Measurements from ENCODE around the genes IRGM and ANXA6.

GRCh38 chr5:150693202-150693527 lies 7.7 kb downstream of the RBM22 start:
- RRBS: no CpG with 5 or more reads among the region's 2 CpGs

GRCh38 chr5:150779850-150780719 lies 1.5 kb downstream of the SMIM3 start:
- RRBS: no CpG with 5 or more reads among the region's 10 CpGs

- RRBS: no CpG with 5 or more reads among the region's 6 CpGs
Measured at GRCh38 chr5:150790091-150790866, 11.7 kb downstream of the SMIM3 start.

DNA sequence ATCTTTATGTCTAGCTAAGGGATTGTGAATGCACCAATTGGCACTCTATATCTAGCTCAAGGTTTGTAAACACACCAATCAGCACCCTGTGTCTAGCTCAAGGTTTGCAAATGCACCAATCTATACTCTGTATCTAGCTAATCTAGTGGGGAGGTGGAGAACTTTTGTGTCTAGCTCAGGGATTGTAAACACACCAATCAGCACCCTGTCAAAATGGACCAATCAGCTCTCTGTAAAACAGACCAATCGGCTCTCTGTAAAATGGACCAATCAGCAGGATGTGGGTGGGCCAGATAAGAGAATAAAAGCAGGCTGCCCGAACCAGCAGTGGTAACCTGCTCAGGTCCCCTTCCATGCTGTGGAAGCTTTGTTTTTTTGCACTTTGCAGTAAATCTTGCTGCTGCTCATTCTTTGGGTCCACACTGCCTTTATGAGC lies at the start of gene IRGM:
TSS of gene IRGM (plus strand) at position 330 of the 436 bp plus-strand sequence.
- RRBS: no CpG with 5 or more reads among the region's 2 CpGs

DNA sequence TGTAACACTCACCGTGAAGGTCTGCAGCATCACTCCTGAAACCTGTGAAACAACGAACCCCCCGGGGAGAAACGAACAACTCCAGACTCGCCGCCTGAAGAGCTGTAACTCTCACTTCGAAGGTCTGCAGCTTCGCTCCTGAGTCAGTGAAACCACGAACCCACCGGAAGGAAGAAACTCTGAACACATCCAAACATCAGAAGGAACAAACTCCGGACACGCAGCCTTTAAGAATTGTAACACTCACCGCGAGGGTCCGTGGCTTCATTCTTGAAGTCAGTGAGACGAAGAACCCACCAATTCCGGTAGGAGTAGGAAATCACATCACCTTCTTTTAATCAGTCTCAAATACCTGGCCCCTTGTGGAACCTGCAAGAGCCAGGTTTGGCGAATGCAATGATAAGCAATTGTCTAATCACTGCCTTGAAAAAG lies 323 bp downstream of the IRGM start:
- RRBS: 8% methylated on average over 4 of the region's 18 CpGs

DNA sequence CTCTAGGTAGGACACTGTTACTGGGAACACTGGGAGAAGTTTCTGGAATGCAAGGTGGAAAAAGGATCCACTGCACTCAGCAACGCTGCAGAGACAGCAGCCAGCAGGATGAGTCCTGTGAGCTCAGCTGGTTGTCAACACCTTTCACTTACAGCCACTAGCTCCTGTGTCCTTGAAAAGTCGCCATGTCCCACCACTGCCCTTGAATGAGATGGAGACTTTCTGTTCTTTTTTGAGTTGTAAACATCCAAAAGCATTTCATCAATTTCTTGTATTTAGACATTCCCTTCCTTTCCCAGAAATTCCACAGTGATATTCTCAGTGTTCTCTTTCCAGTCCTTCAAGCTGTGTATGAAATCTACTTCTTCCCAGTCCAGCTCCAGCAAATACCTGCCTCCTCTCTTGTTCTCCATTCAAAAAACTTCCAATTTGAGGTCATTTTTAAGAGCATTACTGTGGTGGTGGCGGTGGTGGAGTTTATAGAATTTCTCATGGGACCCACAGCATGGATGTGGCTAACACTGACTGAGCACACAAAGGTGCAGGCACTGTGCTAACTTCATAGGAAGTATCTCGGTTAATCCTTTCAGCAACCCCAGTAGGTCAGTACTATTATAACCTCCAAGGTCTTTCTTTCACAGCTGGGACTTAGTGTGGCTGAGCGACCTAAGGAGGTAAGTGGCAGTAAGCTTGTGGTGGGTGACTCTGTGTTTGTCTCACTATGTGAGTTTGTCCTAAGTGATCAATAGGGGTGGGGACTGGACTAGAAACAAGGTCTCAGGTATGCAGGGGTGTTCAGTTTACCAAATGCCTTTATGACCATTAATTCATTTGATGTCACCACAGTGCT lies 15.0 kb upstream of the GPX3 start:
- RRBS: no CpG with 5 or more reads among the region's 5 CpGs

DNA sequence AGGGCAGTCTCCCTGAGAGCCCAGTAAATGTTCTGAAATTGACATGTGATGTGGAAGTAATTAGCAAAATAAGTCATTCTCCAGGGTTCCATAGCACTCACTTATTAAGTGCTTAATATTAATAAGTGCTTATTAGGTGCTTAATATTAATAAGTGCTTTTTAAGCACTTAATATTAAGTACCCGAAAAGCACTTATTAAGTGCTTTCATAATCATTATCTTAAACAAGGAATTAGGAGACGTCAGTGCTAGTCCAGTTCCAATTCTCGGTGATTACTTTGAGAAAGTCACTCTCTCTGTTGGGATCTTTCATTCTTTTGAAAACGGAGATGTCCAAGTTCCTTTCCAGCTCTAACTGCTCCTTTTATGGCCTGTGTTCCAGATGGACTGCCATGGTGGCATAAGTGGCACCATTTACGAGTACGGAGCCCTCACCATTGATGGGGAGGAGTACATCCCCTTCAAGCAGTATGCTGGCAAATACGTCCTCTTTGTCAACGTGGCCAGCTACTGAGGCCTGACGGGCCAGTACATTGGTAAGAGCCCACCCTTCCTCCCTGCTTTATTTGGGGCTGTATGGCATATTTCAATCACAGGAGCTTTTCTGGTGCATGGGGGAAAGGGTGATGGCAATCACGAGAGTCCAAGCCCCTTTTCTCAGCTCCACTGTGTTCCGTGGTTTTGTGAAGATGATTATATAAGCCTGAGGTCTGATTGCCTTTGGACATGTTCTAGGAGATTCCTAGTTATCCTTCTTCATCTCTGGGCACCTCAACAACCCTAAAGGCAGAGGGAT lies 4.8 kb downstream of the GPX3 start:
- RRBS: no CpG with 5 or more reads among the region's 11 CpGs

DNA sequence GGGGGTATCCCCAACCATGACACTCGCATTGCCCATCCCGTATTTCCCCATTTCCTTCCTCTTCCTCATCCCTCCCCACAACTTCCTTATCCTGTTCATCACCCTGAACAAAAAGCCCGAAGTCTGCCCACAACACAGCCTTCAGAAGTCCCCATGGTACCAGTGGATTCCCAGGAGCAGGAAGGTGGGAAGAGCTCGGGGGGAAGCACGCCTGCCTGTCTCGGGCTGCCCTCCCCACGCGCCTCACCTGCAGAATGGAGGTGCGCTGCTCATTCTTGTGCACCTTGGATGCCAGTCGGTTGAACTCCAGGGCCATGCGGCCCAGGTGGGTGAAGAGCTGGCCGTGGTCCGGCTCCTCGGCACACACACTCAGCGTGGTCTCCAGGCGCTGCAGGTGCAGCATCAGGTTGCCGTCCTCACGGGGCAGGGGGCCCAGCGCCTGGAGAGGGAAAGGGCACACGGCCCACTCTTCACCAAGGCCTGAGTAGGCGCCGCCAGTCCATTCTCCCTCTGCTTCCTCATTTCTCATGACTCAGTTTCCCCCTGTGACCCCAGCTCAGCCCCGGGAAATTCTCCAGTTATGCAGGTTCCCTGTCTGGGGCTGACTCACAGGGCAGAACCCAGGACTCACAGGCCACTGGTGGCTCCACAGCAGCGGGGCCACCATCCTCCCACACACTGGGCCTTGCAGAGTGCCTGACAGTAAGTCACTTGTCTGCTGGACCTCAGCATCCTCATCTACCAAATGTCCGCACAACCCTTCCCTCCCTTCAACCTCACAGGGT lies 24.1 kb downstream of the TNIP1 start:
- RRBS: no CpG with 5 or more reads among the region's 25 CpGs

GRCh38 chr5:151083306-151083852 lies 2.5 kb upstream of the TNIP1 start:
- RRBS: no CpG with 5 or more reads among the region's 5 CpGs

DNA sequence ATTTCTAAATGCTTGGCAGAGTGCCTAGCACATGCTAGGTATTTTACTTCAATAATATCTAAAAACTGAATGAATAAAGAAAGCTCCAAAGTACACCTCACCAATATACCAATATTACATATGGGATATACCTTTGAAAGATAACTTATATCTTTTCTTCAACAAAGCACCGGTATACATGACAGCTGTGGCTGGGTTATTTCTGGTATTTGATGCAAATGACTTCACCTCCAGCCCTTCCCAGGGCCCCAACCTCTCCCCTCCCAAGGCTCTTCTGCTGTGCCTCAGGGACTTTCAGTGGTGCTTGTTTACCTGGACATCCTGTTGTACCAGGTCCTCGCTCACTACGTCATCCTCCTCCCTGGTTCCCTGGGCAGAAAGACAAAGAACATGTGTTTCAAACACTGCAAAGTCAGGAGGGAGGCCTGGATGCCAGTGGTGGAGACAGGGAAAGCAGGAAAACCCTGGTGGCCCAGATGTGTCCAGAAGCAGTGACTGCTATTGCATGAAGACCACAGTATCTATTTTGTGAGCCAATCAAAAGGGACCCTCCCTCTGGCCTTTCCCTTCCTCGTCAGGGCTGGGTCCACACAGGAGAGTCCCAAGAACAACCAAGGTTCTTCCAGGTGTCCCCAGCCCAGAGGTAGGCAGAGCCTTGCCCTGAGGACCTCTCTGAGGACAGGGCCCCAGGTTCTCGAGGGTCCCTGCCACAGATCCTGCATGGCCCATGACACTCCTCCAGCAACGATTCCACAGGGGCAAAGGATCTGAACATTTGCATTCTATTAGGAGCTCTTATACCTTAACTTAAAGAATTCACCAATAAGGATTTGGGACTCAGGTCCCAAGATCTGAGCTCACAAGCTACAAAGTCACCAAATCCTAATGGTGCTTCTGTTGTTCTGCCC lies 23.2 kb downstream of the ANXA6 start:
- RRBS: no CpG with 5 or more reads among the region's 6 CpGs

DNA sequence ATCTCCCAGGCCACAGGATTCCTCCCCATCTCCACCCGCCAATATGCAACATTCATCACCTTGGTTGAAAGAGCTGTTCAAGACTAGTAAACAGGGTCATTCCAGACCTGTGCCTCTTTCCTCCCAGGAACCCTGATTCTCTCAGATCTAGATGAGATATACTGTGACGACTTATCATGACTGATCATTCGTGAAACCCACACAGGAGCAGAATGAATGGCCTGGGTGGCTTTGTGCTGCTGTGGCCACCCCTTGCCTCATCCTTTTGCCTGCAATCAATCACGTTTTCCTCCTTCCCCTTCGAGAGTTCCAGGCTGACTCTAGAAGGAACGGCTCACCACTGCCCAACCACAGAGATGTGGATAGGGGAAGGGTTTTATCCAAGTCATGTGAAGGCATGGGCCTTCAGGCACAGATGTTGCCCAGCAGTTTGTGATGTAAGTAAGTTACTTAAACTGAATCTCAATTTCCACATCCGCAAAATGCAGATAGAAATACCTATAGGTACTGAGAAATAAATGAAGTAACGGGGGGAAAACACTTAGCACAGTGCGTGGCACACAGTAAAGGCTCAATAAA lies 5.8 kb downstream of the ANXA6 start:
- RRBS: no CpG with 5 or more reads among the region's 9 CpGs

- RRBS: 1% methylated on average over 4 of the region's 55 CpGs
Measured at GRCh38 chr5:151157409-151158050, at the start of gene ANXA6. Gene ANXA6, minus strand, starts transcription at chr5:151157779.

DNA sequence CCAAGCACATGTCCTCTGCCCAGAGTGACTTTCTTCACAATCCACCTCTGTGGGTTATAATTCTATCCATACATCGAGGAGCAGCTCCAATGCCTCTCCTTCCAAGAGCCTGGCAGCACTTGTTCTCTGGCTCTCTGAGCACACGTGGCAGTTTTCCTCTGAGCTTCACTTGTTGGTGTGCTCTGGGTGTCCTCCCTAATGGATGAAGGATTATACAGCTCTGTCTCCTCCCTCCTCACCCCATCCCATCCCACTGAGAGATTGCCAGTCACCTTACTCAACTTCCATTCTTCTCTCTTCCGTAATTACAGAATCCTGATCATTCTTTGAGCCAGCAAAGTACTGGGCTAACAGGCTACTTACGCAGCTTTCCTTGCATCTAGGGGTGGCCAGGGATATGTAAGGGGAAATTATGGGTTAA lies 6.1 kb upstream of the CCDC69 start:
- RRBS: no CpG with 5 or more reads among the region's 4 CpGs

DNA sequence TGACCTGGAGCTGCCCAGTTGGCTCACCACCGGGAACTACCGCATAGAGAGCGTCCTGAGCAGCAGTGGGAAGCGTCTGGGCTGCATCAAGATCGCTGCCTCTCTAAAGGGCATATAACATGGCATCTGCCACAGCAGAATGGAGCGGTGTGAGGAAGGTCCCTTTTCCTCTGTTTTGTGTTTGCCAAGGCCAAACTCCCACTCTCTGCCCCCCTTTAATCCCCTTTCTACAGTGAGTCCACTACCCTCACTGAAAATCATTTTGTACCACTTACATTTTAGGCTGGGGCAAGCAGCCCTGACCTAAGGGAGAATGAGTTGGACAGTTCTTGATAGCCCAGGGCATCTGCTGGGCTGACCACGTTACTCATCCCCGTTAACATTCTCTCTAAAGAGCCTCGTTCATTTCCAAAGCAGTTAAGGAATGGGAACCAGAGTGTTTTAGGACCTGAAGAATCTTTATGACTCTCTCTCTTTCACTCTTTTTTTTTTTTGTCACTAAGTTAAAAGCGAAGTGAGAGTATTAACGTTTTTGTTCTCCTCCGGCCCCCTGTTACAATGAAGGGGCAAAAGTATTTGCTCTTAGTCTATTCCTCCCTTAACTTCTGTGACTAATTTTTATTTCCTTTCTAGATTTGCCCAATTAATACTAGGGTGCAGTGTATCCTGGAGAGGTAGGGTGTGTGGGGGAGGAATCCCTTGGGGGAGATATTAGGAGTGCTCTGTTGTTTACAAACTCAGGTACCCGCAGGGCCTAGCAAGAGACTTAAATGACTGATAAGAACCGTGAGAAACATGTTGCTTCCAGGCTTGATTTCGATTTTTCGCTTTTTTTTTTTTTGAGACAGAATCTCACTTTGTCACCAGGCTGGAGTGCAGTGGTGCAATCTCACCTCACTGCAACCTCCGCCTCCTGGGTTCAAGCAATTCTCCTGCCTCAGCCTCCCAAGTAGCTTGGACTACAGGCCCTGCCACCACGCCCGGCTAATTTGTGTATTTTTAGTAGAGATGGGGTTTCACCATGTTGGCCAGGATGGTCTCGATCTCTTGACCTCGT lies 14.7 kb downstream of the GM2A start:
- RRBS: no CpG with 5 or more reads among the region's 21 CpGs

GRCh38 chr5:151493469-151494138 lies 46.2 kb downstream of the SLC36A1 start:
- RRBS: no CpG with 5 or more reads among the region's 3 CpGs

DNA sequence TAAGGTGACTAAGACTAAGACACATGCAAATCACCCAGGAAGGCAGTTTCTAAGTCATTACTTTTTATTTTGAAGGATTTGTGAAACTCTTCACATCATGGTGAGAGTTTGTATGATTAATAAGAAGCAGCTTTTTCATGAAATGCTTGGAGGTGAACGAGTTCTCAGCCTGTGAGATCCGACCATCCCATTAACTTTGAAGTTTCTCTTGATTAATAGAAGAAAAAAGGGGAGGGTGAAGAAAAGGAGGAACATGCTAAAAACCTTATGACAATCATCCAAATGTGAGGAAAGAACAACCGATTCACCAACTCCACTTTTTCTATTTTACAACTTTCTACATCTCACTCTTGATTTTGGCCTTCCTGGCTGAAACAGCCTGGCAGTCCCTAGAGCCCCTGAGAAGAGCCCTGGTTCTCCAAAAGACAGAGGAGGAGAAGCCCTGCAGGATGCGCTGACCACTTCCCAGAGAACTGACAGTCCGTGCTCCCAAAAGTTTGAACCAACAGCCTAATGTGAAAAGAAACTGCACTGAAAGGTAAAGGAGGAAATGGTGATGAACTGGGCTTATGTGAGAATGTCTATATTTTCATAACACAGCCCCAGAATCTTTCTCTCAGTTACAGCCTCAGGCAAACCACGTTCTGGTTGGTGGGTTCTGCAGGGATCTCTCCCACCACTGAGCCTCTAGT lies 24.2 kb downstream of the SPARC start:
- RRBS: no CpG with 5 or more reads among the region's 6 CpGs

GRCh38 chr5:151663319-151664144 lies 23.2 kb downstream of the SPARC start:
- RRBS: no CpG with 5 or more reads among the region's 18 CpGs

DNA sequence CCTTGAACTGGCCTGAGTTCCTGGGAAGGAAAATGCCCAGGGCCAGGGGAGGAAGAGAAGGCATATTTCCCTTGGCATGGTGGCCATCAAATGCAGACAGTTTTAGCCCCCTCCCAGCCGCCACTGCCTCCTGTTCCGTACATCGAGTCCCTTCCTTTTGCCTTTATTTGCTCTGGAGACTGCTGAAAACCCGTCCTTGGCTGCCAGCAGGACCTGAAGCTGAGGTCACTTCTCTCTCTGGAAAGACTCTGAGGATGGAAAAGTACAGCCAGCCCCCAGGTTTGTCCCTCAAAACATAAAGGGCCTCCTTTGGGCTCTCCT lies 7.3 kb downstream of the SPARC start:
- RRBS: no CpG with 5 or more reads among the region's 4 CpGs

- RRBS: no CpG with 5 or more reads among the region's 67 CpGs
Measured at GRCh38 chr5:151770151-151771129, 1.3 kb upstream of the G3BP1 start.

GRCh38 chr5:151773944-151774305 lies 2.2 kb downstream of the G3BP1 start:
- RRBS: no CpG with 5 or more reads among the region's 3 CpGs

Measured in GM12891 (cell line).